ENCODE measurements around the gene TSLP.

GRCh38 chr5:110000084-110000543 lies 310.4 kb downstream of the MAN2A1 start:
- RAMPAGE, long total RNA = no peak
- RRBS = no CpG with 5 or more reads among the region's 1 CpG

DNA sequence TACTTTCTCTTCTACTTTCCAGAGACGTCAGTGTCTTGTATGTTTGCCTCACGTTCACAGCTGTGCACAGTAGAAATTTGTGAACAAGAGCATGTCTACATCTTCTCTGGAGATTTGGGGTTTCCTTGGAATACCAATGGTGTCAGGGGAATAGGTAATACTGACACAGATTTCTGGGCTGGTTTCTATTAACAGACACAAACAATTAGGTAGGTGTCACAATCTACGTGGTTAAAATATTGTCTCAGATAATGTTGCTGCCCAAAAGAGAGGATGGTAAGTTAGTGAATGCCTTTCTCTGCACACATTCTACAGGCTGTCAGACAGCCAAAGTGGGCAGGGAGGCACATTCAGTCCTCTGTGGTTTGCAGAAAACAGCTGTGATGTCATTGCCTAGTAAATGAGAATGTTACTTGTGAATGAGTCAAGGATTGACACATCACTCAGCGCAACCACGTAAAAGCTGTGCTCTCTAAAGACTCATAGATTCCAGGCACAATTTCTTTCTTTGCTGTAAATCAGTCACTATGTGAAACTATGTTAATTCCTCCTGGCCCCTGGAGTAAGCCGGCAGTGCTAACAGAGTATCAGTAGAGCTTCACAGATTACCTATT lies 397.1 kb downstream of the MAN2A1 start:
- RAMPAGE, long total RNA = no peak
- RRBS = no CpG with 5 or more reads among the region's 6 CpGs

DNA sequence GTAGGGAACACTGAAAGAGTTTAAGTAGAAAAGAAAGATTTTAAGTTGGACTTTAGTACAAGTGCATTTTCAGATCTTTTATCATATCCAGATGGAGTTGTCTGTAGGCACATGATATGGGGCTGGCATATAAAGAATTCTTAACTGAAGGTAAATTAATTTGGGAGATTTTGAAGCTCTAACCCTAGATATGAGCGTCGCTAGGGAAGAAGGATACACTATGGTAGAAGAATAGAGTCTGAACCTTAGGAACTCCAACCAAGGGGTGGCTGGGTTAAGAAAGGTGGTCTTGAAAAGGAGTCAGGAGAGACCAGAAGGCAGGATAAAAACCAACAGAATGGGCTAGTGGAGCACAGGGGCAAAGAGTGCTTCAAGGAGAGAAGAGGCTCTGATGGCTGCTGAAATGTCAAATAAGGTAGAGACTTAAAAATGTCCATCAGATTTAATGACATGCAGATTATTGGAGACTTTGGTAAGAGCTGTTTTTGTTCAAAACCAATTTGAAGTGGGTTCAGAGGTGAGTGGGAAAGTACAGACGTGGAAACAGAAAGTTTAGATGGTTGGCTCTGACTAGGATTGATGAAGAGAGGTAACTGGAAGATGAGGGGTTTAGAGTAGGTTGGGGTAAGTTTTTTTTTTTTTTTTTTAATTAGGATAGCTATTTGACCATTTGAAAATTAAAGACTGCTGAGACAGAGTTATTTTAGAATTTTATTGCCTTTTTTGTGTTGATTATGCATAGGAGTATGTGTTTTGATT lies 14.0 kb downstream of the SLC25A46 start:
- RAMPAGE, long total RNA = no peak
- RRBS = no CpG with 5 or more reads among the region's 3 CpGs

GRCh38 chr5:110927486-110927880 lies 144.0 kb upstream of the TSLP start:
- RAMPAGE, long total RNA = no peak
- RRBS = no CpG with 5 or more reads among the region's 4 CpGs

- RAMPAGE, long total RNA = no peak
- RRBS = no CpG with 5 or more reads among the region's 4 CpGs
Measured at GRCh38 chr5:111071546-111071975, at the start of gene TSLP. Gene TSLP, plus strand, starts transcription at chr5:111071713.

DNA sequence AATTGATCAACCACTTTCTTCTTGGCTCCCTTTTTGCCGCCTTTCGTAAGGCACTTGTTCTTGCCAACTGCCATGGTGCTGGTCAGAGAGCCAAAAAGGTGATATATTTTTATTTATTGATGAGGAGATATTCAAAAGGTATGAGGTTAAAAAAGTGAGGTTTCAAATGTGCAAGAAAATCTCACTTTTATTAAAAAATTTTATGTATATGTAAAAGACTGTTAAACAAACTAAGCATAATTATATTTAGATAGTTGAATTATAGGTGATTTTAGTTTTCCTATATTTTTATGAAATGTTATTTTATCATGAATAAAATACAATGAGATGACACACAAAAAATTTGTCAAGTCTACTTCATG lies 31.2 kb upstream of the CAMK4 start:
- RAMPAGE, long total RNA = no peak
- RRBS = no CpG with 5 or more reads among the region's 2 CpGs

DNA sequence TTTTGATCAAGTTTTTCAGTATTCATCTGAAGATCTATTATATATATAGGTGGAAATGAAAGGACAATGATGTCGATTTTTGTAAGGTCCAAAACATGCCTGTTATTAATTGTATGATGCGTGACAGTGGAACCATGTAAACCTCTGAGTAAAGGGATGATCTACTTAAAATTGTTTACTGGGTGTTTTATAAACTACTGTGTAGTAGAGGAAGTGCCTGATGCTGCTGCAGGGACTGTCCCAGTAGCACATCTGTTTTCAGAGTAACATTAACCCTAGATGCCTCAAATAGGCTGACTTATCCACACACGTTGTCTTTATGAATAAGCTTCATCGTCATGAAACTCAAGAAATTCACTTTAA lies 1.7 kb downstream of the CAMK4 start:
- RAMPAGE, long total RNA = no peak
- RRBS = no CpG with 5 or more reads among the region's 4 CpGs

DNA sequence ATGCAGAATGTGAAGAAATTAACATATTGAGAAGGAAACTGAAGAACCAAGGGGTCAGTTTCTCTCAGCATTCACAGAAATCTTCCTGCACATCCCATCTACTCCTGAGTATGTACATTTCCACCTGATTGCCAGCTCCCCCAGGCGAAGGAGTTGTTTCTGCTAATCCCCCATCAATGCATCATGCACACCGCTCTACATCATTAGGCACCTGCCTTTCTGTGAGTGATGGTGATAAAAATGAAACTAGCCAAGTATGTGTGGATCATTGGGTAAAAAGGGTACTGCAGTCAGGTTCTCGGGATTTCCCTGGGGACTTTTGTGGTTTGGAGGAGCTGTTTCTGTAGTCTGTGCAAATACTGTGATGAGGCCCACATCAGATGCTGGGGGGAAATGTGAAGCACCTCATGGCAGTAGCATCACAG lies 30.4 kb downstream of the CAMK4 start:
- RAMPAGE, long total RNA = no peak
- RRBS = no CpG with 5 or more reads among the region's 3 CpGs

- RAMPAGE, long total RNA = no peak
- RRBS = 2% methylated on average over 8 of the region's 83 CpGs
Measured at GRCh38 chr5:111757630-111758493, 868 bp upstream of the NREP start.

- RAMPAGE, long total RNA = no peak
- RRBS = no CpG with 5 or more reads among the region's 2 CpGs
Measured at GRCh38 chr5:112165718-112166236, 253.3 kb downstream of the EPB41L4A start.

DNA sequence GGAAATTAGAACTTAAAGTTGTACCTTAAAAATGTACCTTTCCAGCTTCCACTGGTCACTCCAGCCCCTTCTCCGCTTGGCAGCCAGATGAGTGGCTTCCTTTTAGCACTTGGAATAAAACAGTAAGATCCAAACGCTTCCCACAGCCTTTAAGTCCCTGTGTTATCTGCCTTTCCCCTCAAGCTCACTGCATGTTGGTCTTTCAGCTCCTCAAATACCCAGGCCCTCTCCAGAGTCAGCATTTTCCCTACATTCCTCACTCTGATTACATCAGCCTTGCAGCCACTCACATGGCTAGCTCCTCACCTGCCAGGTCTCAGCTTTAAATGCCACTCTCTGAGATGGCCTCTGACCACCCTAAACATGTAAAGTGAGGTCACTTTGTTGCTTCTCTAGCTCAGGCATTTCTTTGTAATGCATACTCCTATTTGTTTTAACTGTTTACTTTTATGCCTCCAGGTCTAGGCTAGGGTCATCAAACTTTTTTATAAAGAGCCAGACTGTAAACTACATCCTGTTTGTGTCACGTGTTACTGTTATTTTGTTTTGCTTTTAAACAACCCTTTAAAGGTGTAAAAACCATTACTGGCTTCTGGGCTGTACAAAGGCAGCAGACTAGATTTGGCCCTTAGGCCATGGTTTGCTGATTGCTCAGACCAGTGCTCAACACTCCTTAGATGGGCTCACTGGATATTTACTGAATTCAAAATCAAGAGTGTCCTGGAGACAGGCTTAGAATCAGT lies 252.7 kb downstream of the EPB41L4A start:
- RAMPAGE, long total RNA = no peak
- RRBS = no CpG with 5 or more reads among the region's 3 CpGs

DNA sequence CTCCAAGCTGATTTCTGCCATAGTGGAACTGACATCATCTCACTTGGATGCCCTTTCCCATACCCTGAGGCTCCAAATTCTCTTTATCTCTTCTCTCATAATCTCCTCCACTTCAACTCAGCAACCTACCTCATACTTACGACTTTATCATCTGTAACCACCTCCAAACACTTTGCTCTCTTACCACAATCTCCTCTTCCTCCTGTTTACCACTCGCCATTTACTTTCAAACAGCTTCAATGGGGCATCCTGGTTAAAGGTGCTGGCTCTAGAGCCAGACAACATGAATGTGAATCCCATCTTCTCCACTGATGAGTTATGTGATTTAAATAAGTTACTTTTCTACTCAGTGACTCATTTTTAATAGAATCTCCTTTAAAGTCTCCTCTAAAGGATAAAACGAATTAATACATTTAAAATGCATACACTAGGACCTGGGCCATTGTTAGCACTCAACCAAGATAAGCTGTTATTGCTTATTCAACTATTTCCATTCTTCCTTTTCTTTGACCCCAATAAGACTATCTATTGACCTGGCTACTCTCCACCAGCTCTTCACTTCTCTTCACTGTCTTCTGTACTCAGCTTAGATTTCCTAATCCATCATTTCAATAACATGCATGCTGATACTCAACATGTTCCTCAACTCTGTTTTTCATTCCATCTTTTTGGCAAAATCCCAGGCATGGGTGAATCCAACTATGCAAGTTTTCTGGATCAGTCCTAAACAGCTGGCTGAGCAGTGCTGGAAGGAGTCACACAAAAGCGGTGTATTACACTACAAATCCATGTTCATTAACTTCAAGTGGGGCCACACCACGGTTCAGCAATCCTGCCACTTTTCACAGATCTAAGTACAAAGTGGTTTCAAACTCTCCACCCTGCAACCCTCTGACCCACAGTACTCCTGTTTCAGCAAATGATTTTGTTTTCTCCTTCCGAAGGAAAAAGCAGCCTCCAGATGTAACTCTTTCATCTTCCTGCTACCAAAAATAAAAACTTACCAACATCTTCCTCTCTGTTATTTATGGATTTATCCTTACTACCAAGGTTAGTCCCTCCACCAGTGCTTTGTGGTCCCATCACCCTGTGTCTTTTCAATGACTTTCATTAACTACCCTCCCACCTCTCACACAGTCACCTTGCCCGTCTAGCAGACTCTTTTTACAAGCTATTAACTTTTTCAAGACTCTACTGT lies 222.7 kb downstream of the EPB41L4A start:
- RAMPAGE, long total RNA = no peak
- RRBS = no CpG with 5 or more reads among the region's 7 CpGs

DNA sequence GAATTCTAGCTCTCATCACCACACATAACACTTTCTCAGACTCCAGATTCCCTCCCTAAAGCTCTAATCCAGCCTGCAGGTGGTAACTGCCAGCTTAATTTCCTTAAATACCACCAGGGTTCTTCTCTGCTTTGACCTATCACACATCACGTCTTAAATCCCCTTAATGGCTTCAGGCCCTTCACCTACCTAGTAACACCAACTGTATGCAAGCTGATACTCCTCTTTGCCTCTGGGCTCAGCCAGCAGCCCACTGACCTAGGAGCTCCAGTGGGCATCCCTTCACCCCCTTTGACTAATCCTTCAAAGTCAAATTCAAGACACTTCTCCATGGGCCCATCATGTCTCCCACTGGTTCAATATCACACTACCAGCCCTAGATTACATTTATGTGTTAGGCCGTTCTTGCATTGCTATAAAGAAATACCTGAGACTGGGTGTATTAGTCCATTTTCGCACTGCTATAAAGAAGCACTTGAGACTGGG lies 19.5 kb downstream of the EPB41L4A start:
- RAMPAGE, long total RNA = no peak
- RRBS = no CpG with 5 or more reads among the region's 3 CpGs

GRCh38 chr5:112707283-112708446 lies 30.0 kb upstream of the APC start:
- RAMPAGE, long total RNA = start-site peak on the plus strand at chr5:112707573-112707649, 360 and 234 reads in 2 replicates
- RRBS = 3% methylated on average over 27 of the region's 67 CpGs

DNA sequence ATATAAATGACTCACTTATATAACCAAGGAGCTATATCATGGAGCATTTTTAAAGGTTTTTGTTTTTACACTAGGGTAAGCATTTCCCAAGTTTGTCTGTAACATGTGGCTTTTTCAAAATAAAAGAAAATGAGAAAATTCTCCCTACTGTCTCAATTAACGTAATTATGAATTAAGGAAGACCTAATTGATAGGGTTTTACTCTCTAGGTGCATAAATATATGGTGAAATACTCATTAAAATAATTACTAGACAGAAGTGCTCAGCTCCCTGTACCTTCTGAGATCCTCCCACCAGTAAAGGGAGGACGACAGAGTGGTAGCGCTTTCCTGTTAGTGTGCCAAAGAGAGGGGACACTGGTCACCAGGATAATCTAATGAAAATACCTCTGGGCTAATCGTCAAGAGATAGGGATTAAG lies 1.4 kb downstream of the REEP5 start:
- RAMPAGE, long total RNA = no peak
- RRBS = no CpG with 5 or more reads among the region's 4 CpGs

DNA sequence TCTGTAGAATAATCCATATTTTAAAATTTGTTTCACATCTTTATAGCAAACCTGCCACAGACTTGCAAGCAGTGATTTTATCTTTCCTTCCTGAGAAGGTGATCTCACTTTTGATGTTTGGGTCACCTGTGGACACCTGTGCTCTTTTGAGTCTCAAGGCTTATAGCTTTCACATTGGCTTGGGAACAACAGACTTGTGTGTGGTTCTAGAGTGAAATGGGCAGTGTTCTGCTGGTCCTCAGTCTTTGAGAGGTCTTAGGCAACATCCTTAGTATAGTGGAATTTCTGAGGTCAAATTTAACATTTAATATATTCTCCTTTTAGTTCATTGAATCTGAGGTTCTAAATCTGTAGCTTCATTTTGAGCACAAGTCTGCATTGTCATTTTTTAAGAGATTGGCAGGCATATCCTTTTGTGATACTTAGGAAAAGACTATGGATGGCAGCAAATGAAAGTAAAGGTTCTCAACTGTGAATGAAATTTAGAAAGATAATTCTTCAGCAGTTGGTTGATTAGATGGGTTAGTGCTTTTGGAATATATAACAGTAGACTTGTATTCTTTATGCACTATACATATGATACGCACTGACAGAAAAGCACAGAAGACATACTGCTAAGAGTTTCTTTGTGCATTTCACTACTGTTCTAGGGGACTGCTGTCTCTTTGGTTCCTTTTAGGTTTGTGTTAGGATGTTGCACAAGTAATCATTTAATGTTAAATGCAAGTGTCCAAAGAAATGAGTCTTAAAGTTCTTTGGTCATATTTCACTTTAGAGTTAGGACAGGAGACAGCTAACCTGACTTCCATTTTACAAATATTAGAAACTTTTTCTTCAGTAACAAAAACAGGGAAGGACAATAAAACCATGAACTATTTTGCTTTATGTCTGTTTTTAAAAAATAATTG lies 42.4 kb downstream of the DCP2 start:
- RAMPAGE, long total RNA = no peak
- RRBS = no CpG with 5 or more reads among the region's 1 CpG

GRCh38 chr5:113059486-113059954 lies 82.9 kb downstream of the DCP2 start:
- RAMPAGE, long total RNA = no peak
- RRBS = no CpG with 5 or more reads among the region's 12 CpGs

DNA sequence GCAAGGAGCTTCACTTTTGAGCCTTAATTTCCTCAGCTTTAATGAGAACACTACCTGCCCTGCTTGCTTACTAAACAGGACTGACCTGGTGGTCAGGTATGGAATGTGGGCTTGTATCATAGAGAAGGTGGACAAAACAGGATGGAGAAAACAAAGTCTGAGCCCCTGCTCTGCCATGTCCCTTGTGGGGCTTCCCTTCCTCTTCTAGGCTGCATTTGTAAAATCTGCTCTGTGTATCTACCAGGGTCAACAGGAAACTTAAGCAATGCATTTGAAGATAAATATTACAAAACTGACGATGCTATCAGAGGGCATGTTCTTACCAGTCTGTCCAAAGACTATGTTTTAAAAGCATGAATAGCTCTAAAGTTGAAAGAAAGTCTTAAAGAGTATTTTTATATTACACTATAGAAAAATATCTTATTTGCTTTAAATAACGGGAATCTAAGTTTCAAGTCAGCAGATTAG lies 228.7 kb downstream of the DCP2 start:
- RAMPAGE, long total RNA = no peak
- RRBS = no CpG with 5 or more reads among the region's 2 CpGs

- RAMPAGE, long total RNA = no peak
- RRBS = no CpG with 5 or more reads among the region's 21 CpGs
Measured at GRCh38 chr5:113293638-113294245, 141.0 kb downstream of the TSSK1B start.

- RAMPAGE, long total RNA = no peak
- RRBS = no CpG with 5 or more reads among the region's 6 CpGs
Measured at GRCh38 chr5:113514457-113514803, 936 bp downstream of the YTHDC2 start.

Data from cardiac muscle cell (in vitro differentiated cells and primary cell).